ENCODE measurements around a stretch of chr10.

GRCh38 chr10:84344297-84345275 is 16.2 kb downstream of the CCSER2 start:
- PRO-cap: no peak

- PRO-cap: no peak
These were observed 1002.6 kb downstream of the GRID1 start for GRCh38 chr10:85364053-85364392.

- PRO-cap: no peak
These were observed 203.2 kb downstream of the GRID1 start for GRCh38 chr10:86163306-86163892.

DNA sequence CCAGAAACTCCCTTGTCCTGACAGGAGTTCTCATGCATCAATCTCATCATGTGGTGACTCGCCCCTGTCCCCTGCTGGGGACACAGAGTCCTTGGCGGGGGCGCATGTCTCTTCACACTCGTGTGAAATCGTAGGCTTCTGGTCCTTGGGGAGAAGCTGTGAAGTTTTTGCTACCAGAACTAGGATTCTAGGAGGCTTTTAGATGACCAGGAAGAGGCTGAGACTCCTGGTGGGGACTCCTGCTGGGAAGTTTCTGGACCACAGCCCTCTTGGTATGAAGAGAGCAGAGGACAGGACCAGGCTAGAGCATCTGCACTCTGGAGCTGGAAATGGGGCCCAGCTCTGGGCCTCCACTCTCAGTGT is 9.8 kb upstream of the OPN4 start:
- PRO-cap: no peak

DNA sequence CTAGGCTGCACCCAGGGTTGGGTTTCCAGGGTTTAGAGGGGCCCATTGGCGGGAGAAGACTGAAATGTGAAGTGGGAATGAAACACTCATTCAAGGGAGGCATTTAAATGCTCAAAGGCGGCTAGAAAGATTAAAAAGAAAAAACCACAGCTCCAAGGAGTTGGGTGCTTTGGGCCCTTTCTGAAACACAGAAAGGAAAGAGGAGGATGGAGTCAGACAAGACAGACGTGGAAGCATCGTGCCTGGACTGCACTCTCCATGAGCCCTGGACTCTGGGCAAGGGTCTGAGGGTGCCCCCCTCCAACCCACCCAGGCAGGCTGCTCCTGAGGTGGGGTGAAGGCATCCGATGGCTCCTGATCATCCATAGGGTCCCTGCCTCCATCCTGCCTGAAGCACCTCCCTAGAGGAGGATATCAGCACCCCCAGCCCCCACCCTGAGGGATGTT is 6.3 kb downstream of the LDB3 start:
- PRO-cap: no peak

DNA sequence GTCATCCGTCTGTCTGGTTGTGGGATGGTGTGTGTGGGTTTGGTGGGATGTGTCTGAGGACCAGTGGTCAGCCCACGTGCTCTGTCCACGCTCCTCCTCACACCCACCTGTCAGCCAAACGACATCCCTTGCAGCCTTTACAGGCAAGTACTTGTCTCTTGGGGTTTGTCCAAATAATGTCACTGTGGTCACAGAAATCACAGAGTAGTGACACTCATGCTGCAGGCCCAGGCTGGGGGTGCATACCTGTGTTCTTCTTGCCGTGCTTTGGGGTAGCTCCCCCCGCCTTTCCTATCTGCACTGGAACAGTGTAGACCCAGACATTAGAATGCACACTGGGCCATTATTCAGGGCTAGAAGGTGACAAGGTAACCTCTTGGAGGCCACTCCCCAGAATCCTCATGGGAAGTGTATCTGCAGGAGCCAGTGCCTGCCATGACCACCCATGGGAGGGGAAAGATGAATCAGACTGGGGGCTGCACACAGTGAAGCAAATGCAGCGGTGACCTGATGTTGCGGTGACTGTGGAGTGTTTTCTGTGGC is 21.1 kb downstream of the LDB3 start:
- PRO-cap: no peak

- PRO-cap: no peak
These were observed 20.9 kb upstream of the BMPR1A start for GRCh38 chr10:86735251-86736102.

DNA sequence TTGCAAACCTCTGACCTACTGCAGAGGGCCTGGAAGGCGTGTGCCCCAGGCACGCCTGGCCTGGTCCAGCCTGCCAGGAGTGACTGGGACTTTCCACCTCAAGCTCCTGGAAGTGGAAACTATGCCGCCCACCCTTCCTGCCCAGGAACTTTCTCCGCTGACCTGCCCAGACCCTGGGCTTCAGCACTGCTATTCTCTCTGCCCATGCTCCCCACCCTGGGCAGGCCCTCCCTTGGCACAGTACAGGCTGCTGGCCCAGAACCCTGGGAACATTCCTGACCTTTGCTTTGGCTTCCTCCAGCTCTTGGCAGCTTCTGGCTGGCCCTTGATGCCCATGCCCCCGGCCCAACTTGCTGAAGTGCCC is 3.7 kb downstream of the MMRN2 start:
- PRO-cap: no peak

- PRO-cap: no peak
These were observed 1.5 kb downstream of the MMRN2 start for GRCh38 chr10:86955925-86956332.

DNA sequence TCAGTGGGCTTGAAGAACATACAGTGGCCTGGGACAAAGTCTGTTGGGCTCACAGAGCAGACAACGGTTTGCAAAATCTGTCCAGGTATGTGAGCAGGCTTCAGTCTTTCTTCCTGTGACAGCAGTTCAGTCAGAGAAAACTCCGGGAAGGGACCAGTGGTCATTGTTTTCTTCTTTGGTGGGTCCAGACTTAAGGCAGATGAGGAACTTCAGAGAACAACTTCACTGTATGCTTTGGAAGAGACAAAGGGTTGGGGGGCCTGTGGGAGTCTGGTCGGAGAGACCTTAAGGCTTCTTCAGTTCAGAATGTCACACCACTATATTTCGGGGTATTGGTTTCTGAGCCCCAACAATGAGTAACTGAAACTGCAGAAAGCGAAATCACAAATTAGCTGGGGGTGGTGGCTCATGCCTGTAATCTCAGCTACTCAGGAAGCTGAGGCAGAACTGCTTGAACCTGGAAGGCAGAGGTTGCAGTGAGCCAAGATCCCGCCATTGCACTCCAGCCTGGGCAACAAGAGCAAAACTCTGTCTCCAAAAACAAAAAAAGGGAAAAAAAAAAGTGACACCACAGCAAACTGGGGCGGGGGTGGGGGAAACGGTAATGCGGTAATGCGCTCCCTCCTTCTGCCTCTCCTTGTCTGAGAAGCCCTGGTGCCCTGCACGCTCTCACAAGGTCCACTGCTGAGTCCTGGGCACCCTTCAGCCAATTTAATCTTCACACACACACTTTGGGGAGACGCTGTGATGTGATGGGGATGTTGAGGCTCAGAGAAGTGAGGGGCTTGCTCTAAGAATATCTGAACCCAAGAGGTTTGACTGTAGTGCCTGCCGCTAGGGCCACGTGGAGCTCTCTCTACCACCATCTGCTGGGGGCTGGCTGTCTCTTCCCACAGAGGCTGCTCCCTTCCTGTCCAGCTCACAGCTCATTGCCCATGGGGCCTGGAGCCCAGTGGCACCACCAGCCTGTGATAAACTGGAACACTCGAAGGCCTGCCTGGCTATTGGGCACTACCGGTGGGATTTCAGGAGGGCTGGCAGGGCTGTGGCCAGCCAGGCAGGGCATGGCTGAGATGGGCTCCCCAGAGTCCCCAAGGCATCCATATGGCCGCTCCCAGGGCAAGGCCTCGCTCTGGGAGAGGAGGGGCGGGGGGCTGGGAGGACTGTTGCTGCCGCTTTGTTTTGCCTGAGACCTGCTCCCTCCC is 2.0 kb upstream of the ADIRF start:
- PRO-cap: bidirectional peak, plus-strand start at position 929 of the sequence, minus-strand start at position 778 of the sequence; unidirectional peak, minus-strand start at position 1,110 of the sequence

DNA sequence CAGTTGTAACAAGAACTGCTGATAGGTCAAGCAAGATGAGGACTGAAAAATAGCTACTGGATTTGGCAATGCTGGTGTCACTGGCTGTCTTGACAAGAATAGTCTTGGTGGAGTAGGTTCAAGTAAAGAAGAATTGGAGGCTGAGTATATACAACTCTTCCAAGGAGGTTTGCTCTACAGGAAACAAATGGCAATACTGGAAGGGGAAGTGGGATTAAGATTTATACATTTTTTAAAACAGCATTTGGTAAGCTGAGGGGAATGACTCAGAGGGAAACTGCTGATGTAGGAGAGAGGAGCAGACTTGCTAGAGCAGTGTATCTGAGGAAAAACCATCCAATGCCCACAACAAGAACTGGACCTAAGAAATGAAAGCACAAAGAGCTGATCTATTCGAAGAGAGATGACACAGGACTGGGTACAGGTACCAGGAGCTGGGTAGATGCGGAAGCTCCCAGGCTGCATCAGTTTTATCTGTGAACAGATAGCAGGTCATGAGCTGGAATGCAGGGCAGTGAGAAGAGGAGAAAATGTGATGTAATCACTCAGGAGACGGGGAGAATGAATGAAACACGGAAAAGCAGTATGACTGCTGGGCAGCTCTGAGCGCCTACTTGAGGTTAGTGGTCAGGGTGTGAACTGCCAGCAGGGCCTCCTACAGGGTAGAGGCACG is 34.5 kb downstream of the FAM25A start:
- PRO-cap: no peak

GRCh38 chr10:87059097-87059485 is 35.6 kb downstream of the GLUD1 start:
- PRO-cap: no peak

DNA sequence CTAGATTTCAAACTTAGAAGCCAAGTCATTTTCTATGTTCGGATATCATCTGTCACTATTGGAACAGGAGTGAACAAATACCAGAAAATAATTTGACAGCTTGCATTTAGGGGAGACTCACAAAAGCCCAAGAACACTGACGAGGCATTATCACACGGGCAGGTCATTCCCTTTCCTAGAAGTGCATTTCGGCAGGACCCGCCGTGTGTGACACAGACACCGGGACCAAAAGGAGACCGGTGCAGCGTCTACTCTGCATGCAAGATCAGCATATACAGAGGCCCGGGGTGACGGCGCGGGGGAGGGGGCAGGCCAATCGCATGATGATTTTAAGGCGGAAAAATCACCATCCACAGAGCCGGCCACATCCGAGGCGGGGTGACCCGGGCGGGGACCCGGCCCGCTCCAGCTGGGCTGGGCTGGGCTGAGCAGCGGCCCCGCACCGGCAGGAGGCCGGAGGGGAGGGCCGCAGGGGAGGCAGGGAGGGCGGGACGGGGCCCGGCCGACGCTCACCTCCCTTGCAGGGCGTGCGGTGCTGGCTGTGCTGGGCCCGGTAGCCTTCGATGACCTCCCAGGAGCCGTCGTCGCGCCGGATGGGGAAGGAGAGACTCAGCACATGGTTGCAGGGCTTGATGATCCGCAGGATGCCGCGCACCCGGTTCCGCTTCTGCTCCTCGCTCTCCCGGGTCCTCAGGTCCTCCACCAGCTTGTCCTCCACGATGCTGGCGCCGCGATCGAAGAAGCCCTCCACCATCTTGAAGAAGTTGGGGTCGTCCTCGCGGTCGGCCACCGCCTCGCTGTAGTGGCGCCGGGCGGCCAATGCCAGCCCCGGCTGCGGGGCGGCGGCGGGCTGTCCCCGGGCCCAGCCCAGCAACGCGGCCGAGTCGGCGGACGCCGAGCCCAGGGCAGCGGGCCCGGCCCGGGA is 569 bp downstream of the GLUD1 start:
- PRO-cap: bidirectional peak, plus-strand start at position 277 of the sequence, minus-strand start at position 227 of the sequence

- PRO-cap: no peak
These were observed 74.1 kb downstream of the MINPP1 start for GRCh38 chr10:87578620-87579452.

GRCh38 chr10:87668496-87668920 is 8.8 kb downstream of the PAPSS2 start:
- PRO-cap: no peak

GRCh38 chr10:87691465-87692443 is 32.1 kb downstream of the PAPSS2 start:
- PRO-cap: no peak

DNA sequence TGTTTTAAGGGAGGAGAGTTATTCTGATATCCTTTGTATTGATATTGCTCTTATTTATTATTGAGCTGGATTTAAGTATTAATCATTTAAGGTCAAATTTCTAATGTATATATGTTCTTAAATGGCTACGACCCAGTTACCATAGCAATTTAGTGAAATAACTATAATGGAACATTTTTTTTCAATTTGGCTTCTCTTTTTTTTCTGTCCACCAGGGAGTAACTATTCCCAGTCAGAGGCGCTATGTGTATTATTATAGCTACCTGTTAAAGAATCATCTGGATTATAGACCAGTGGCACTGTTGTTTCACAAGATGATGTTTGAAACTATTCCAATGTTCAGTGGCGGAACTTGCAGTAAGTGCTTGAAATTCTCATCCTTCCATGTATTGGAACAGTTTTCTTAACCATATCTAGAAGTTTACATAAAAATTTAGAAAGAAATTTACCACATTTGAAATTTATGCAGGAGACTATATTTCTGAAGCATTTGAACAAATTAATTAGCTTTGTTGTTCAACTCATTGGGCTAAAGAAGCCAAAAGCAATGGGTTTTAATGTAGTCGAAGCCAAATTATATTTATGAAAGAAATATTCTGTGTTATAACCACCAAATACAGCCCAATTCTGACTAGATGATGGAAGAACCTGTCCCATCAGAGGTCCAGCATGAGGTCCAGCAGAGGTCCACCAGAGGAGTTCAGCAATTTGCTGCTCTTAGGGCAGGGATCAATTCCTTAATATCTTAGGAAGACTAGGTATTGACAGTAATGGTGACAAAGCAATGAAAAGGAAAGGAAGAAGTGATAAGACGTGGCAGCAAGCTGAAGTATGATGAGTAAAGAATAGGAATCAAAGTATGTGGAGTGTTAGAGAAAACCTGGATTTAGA is 88.7 kb downstream of the PTEN start:
- PRO-cap: no peak

DNA sequence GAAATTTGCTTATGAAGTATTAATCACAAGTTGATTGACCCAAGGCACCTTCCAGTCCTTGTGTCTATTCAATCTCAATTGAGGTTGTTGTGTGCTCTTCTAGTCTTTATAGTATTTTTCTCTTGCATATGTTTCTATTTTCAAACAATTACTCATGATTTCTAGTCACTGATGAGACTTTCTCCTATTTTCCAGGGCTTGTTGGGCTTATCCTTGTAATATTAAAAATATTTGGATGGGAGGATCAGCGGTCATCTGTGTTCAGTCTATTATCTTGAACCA is 154.3 kb downstream of the PTEN start:
- PRO-cap: no peak

GRCh38 chr10:88041958-88043286 is 179.0 kb downstream of the PTEN start:
- PRO-cap: no peak

DNA sequence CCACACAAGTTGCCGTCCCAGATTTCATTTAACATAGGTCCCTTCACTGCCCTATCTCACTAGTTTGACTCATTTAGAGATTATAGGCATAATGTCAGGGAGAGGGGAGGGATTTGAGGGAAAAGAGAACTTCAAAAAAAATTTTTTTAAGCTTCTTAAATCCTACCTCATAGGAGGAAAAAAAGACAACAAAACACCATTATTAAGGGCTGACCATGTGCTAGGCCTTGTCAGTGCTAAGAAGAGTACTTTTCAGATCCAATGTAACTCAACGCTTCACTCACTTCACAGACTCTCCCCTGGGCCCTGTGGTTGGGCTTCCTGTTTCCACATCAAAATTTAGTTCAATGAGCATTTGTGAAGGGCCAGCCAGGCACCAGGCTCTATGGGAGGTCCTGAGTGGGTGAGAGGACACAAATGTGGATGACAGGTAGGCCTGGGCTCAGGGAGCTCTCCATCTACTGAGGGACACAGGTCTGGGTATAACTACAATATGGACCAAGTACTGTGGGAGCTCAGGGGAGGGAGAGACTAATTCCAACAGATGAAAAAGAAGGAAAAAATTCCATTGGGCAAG is 249.8 kb downstream of the PTEN start:
- PRO-cap: no peak